ENCODE measurements around the genes ENPP5, RCAN2, TDRD6 and CD2AP.

GRCh38 chr6:45987837-45988228 lies 27.8 kb downstream of the CLIC5 start:
- RRBS, 2 experiments = no CpG with 5 or more reads among the region's 1 CpG
CAGE:
- cytosol, long polyA minus RNA = no peak
- cytosol, long polyA plus RNA = no peak
- long polyA plus RNA = no peak
- nucleus, long polyA minus RNA = no peak
- nucleus, long polyA plus RNA = no peak

GRCh38 chr6:45997700-45998484 lies 17.8 kb downstream of the CLIC5 start:
- RRBS, 2 experiments = no CpG with 5 or more reads among the region's 3 CpGs
CAGE:
- cytosol, long polyA minus RNA = no peak
- cytosol, long polyA plus RNA = no peak
- long polyA plus RNA = no peak
- nucleus, long polyA minus RNA = no peak
- nucleus, long polyA plus RNA = no peak

DNA sequence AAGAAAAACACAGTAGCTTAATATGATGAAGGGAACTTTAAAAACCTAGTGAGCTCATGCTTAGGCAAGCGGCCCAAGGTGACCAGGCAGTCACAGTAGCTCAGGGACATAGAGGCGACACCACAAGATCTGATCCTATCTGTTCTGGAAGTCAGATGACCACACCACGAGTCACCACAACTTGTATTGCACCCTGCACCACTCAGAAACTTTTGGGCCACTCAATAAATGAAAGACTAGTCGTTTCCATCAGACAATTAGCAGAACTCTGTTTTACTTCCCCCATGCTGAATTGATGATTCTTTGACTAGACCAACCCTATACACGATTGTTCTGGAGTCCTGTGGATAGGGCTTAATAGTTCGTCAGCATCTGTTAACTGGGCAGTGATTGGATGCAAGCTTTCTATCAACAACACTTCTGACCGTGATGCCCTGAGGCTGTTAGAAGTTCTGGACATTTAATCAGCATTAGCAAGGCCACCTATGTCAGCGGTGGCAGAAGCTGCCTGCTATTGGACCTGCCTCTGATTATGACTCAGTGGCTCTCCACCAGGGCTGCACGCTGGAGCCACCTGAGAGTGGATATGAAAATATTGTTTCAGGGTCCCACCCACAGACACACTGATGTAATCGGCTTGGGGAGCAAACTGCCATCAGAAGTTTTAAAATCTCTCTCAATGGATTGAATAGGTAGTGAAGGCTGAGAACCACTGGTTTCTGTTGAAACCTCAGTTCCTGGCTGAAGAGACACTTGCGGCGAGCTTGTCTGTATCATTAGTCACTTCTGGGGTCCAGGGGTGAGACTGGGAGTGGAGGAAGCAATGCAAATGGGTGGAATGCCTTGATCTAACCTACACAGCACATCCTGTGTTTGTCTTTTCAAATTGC lies 4.6 kb downstream of the CLIC5 start:
- RRBS, 2 experiments = no CpG with 5 or more reads among the region's 12 CpGs
CAGE:
- cytosol, long polyA minus RNA = no peak
- cytosol, long polyA plus RNA = no peak
- long polyA plus RNA = no peak
- nucleus, long polyA minus RNA = no peak
- nucleus, long polyA plus RNA = no peak

DNA sequence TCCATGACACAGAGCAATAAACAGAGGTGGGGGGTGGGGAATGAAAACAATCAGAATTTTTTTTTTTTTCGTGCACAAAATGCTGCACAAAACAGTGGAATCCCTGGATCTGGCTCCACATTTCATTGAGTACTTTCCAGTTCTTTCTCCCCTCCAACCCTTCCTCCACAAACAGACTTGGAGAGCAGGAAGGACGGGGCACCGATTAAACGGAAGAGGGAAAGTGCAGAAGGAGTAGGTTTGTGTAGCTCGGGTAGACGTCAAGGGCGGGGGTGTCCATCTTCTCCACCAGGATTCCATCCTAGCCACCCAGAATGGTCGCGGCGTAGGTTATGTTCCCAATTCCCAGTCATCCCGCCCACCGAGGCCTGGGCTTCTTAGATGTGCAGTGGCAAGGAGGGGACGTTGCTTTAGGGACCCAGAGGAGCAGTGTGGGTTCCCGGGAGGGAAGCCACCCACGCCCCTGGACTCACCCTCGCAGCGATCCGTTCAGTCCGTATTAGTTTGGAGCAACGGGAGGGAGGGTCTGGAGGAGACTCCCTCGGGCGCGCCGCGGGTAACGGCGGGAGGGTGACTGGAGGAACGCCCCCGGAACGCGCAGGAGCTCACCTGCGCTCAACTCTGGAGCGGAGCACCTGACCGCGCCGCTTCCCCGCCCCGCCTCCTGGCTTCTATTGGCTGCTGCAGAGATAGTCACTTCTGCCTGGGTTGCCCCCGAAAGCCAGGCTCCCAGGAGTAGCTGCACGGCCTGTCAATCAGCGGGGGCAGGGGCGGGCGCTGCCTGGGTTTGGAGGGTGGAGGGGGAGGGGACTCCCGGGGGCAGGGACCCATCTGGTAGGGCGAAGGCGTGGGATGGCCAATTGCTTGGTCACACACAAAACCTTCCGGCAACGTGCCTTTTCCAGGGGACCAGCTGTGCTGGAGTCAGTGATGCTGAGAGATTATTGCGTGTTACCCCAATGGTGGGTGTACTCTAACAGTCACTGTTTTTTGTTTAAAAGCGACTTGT lies at the start of gene ENPP5:
Gene ENPP5, minus strand, starts transcription at position 646 of the 1,009 bp plus-strand sequence.
- RRBS, 2 experiments = 34 to 55% methylated on average over 4 of the region's 50 CpGs
CAGE:
- cytosol, long polyA minus RNA = no peak
- cytosol, long polyA plus RNA = no peak
- long polyA plus RNA = no peak
- nucleus, long polyA minus RNA = no peak
- nucleus, long polyA plus RNA = no peak

DNA sequence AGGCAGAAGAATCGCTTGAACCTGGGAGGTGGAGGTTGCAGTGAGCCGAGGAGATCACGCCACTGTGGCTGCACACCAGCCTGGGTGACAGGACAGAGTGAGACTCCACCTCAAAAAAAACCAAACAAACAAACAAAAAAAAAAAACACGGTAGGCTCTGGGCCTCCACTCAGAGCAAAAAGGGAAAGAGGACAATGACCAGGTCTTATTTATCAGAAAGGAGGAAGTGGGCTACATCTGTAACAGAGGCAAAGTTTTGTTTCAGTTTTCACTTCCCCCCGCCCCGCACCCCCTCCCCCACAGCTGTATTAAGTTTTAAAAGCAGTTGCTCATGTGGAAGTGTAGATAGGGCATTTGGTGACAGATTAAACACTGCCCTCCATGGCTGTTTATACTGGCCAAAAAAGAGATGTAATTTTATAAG lies 114.7 kb downstream of the RCAN2 start:
- RRBS, 2 experiments = no CpG with 5 or more reads among the region's 6 CpGs
CAGE:
- cytosol, long polyA minus RNA = no peak
- cytosol, long polyA plus RNA = no peak
- long polyA plus RNA = no peak
- nucleus, long polyA minus RNA = no peak
- nucleus, long polyA plus RNA = no peak

- RRBS, 2 experiments = no CpG with 5 or more reads among the region's 6 CpGs
CAGE:
- cytosol, long polyA minus RNA = no peak
- cytosol, long polyA plus RNA = no peak
- long polyA plus RNA = no peak
- nucleus, long polyA minus RNA = no peak
- nucleus, long polyA plus RNA = no peak
Observed at GRCh38 chr6:46489424-46489883, 1.8 kb downstream of the RCAN2 start.

GRCh38 chr6:46490751-46491779 lies at the start of gene RCAN2:
Gene RCAN2 (minus strand): TSS chr6:46491449.
- RRBS, 2 experiments = 2% methylated on average over 39 to 41 of the region's 102 CpGs
CAGE:
- cytosol, long polyA minus RNA = no peak
- cytosol, long polyA plus RNA = no peak
- long polyA plus RNA = no peak
- nucleus, long polyA minus RNA = no peak
- nucleus, long polyA plus RNA = no peak

DNA sequence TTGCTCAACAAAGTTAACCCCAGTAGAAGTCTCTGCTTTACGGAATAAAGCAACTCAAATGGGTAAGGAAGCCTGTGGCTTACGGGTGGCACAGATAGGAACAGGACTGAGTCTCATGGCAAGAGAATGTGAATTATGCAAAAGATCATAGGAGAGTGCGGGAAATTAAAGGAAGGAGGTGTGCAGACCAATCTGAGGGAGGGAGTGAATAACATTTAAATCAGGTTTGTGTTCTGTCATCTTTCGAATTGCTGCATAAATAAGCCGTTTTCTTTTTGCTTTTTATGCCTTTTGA lies 882 bp upstream of the RCAN2 start:
- RRBS, 2 experiments = no CpG with 5 or more reads among the region's 5 CpGs
CAGE:
- cytosol, long polyA minus RNA = no peak
- cytosol, long polyA plus RNA = no peak
- long polyA plus RNA = no peak
- nucleus, long polyA minus RNA = no peak
- nucleus, long polyA plus RNA = no peak

DNA sequence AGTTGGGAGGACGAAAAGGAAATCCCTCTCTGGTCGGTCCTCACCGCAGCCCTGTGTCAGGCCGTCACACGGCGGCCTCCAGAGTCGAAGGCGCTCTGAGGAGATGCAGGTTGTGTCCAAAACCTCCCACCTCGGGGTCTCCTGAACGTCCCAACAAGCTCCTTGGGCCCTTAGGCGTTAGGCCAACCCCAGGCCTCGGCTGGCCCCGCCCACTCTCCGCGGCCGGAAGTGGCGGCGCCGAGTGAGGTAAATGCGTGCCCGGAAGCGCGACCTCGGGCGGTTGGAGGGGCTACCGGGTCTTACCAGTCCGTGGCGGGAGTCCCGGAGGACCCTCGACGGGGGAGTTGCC lies at the start of gene TDRD6:
Gene TDRD6, plus strand, starts transcription at position 255 of the 349 bp plus-strand sequence.
- RRBS, 2 experiments = 66 to 89% methylated on average over 3 to 8 of the region's 31 CpGs
CAGE:
- cytosol, long polyA minus RNA = no peak
- cytosol, long polyA plus RNA = no peak
- long polyA plus RNA = no peak
- nucleus, long polyA minus RNA = no peak
- nucleus, long polyA plus RNA = no peak

- RRBS, 2 experiments = no CpG with 5 or more reads among the region's 26 CpGs
CAGE:
- cytosol, long polyA minus RNA = no peak
- cytosol, long polyA plus RNA = no peak
- long polyA plus RNA = no peak
- nucleus, long polyA minus RNA = no peak
- nucleus, long polyA plus RNA = no peak
Observed at GRCh38 chr6:46848746-46849426, 55.7 kb downstream of the MEP1A start.

- RRBS, 2 experiments = no CpG with 5 or more reads among the region's 5 CpGs
CAGE:
- cytosol, long polyA minus RNA = no peak
- cytosol, long polyA plus RNA = no peak
- long polyA plus RNA = no peak
- nucleus, long polyA minus RNA = no peak
- nucleus, long polyA plus RNA = no peak
Observed at GRCh38 chr6:46903241-46903691, 18.5 kb downstream of the ADGRF5 start.

DNA sequence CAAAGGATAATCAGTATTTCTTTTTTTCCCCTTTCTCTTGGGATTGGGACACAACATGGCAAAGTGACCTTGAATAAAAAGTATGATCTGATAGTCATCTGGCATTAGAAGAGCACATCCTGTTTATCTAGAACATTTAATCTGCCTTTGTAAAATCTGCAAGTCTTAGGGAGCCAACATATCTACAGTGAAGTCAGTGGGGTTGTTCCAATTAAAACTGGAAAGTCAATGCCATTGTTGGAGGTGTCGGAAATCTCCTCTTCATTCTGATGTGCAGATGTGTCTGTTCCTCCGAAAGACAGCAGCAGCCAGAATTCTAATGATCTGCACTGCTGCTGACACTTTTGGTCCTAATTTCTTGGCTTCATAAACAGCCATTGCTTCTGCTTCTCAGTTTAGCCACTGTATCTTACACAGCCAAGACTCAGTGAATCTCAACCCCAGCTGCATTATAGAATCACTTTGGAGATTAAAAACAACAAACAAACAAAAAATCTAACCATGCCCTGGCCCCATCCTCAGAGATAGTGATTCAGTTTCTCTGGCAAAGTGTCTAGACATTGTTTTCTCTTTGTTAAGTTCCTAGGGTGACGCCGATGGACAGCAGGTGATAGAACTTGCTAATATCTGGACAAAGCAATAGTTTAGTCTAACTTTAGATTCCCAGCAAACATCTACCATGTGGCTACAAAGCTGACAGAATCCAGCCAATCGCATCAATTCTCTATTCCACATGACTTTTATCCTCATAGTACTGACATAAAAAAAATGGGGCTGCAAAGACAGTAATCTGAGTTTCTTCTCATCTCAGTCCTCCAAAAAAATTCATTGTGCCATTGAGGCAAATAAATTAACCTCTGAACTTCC lies 3.0 kb downstream of the ADGRF5 start:
- RRBS, 2 experiments = no CpG with 5 or more reads among the region's 5 CpGs
CAGE:
- cytosol, long polyA minus RNA = no peak
- cytosol, long polyA plus RNA = no peak
- long polyA plus RNA = no peak
- nucleus, long polyA minus RNA = no peak
- nucleus, long polyA plus RNA = no peak

GRCh38 chr6:46919551-46920030 lies 2.1 kb downstream of the ADGRF5 start:
- RRBS, 2 experiments = no CpG with 5 or more reads among the region's 5 CpGs
CAGE:
- cytosol, long polyA minus RNA = no peak
- cytosol, long polyA plus RNA = no peak
- long polyA plus RNA = no peak
- nucleus, long polyA minus RNA = no peak
- nucleus, long polyA plus RNA = no peak

- RRBS, 2 experiments = no CpG with 5 or more reads among the region's 37 CpGs
CAGE:
- cytosol, long polyA minus RNA = start-site peak on the minus strand at chr6:47234673-47234679, 21 reads
- cytosol, long polyA plus RNA = no peak
- long polyA plus RNA = no peak
- nucleus, long polyA minus RNA = no peak
- nucleus, long polyA plus RNA = no peak
Observed at GRCh38 chr6:47234072-47234955, 75.4 kb downstream of the TNFRSF21 start.

GRCh38 chr6:47285649-47286742 lies 23.7 kb downstream of the TNFRSF21 start:
- RRBS, 2 experiments = no CpG with 5 or more reads among the region's 19 CpGs
CAGE:
- cytosol, long polyA minus RNA = no peak
- cytosol, long polyA plus RNA = no peak
- long polyA plus RNA = no peak
- nucleus, long polyA minus RNA = no peak
- nucleus, long polyA plus RNA = no peak

- RRBS, 2 experiments = no CpG with 5 or more reads among the region's 10 CpGs
CAGE:
- cytosol, long polyA minus RNA = no peak
- cytosol, long polyA plus RNA = no peak
- long polyA plus RNA = no peak
- nucleus, long polyA minus RNA = no peak
- nucleus, long polyA plus RNA = no peak
Observed at GRCh38 chr6:47308418-47308760, 1.3 kb downstream of the TNFRSF21 start.

GRCh38 chr6:47476480-47477164 lies 967 bp upstream of the CD2AP start:
- RRBS, 2 experiments = no CpG with 5 or more reads among the region's 7 CpGs
CAGE:
- cytosol, long polyA minus RNA = no peak
- cytosol, long polyA plus RNA = no peak
- long polyA plus RNA = no peak
- nucleus, long polyA minus RNA = no peak
- nucleus, long polyA plus RNA = no peak

- RRBS, 2 experiments = 1 to 2% methylated on average over 26 of the region's 51 CpGs
CAGE:
- cytosol, long polyA minus RNA = start-site peak on the plus strand at chr6:47477789-47477817, 123 reads
- cytosol, long polyA plus RNA = no peak
- long polyA plus RNA = start-site peak on the plus strand at chr6:47477754-47477811, 249 and 203 reads in 2 replicates
- nucleus, long polyA minus RNA = start-site peak on the plus strand at chr6:47477792-47477823, 21 reads
- nucleus, long polyA plus RNA = start-site peak on the plus strand at chr6:47477767-47477811, 83 and 167 reads in 2 replicates
Observed at GRCh38 chr6:47477324-47477857, at the start of gene CD2AP. Gene CD2AP (plus strand): TSS chr6:47477789.

GRCh38 chr6:47595640-47595978 lies 102.8 kb upstream of the ADGRF4 start:
CAGE:
- cytosol, long polyA minus RNA = no peak
- cytosol, long polyA plus RNA = no peak
- long polyA plus RNA = no peak
- nucleus, long polyA minus RNA = no peak
- nucleus, long polyA plus RNA = no peak

DNA sequence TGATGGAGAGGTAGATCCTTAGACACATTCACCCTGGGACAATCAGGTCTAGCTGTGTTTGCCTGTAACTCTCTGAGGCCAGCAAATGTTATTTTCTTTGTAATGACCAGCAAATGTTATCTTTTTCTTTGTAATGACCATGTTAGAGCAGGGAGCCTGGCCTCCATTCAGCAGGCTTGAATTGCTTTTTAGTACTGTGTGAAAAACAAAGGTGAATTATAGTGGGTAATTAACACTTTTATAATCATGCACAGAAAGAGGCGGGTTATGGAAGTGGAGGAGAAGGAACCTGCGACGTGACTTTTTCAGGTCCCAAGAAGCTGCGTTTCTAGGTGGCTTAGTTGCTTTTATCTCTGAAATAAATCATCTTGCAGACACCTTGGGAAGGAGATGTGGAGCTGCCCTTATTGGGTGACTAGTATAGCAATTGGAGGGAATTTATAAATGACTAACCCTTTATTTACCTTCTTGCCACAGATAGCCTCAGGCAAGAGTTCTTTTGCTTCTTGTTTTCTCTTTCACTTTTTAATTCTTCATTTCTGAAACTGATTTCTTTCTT lies 2.8 kb downstream of the ADGRF4 start:
- RRBS, 2 experiments = no CpG with 5 or more reads among the region's 4 CpGs
CAGE:
- cytosol, long polyA minus RNA = no peak
- cytosol, long polyA plus RNA = no peak
- long polyA plus RNA = no peak
- nucleus, long polyA minus RNA = no peak
- nucleus, long polyA plus RNA = no peak

Data from HepG2 (cell line).